ENCODE measurements around a stretch of chr3.

GRCh38 chr3:127675861-127676581 lies 3.3 kb downstream of the ABTB1 start:
- PRO-cap, 2 experiments = no peak in any of the 2 experiments

- PRO-cap, 2 experiments = no peak in any of the 2 experiments
Observed at GRCh38 chr3:127685929-127686946, 13.5 kb downstream of the ABTB1 start.

DNA sequence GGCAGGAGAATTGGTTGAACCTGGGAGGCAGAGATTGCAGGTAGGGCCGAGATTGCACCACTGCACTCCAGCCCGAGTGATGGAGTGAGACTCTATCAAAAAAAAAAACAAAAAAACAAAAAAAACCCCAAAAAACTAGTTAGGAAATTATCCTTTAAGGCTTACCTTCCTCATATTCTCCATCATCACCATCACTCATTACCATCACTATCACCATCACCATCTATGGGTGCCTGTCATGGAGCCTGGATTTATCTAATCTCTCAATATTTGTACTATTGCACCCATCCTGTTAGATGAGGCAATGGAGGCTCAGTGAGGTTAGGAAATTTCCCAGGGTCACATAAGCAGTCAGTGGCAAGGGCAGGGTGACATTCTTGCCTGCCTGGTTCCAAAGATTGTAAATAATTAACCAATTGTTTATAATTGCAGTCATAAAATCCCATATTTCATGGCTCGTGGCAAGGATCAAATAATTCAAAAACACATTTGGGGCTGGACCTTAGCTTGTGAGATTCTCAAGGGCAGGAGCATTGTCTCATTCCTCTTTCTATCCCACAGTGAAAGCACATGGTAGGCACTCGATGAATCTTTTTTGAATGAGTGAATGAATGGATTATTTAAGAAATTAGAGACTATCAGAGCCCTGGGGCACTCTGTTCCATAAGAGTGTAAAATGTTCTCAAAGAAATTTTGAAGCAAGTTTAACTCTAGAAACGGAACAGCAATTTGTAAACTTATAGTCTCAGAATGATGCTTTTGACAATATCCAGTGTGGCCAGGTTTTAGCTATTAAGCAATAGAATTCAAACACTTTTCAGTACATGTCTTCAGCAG lies 55.1 kb downstream of the MGLL start:
- PRO-cap, 2 experiments = no peak in any of the 2 experiments

DNA sequence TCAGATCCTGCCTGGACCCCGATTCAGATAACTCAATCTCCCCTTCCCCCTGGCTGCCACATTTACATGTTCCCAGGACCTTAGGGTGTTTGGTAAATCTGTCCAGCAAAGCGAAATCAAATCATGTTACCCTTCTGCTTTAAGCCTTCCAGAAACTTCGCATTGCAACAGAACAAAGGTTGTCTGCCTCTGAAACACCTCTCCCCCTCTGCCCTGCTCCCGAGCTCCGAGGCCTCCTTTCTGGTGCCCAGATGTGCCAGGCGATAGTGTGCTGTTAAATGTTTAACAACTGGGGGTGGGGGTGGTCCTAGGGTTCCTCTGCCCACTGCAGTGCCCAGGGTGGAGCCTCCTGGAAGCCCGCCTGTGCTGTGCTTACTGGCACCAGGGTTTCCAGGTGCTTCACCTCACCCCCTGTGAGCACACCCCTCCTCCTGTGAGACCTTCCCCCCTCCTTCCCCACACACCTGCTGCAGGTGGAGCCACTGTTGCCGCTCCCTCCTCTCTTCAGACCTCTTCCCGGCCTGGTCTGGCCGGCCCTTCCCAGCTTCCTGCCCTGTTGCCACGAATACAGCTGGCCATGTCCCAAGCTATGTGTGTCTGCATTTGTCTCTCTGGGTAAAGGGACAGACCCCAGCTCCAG lies 37.4 kb downstream of the MGLL start:
- PRO-cap, 2 experiments = no peak in any of the 2 experiments

DNA sequence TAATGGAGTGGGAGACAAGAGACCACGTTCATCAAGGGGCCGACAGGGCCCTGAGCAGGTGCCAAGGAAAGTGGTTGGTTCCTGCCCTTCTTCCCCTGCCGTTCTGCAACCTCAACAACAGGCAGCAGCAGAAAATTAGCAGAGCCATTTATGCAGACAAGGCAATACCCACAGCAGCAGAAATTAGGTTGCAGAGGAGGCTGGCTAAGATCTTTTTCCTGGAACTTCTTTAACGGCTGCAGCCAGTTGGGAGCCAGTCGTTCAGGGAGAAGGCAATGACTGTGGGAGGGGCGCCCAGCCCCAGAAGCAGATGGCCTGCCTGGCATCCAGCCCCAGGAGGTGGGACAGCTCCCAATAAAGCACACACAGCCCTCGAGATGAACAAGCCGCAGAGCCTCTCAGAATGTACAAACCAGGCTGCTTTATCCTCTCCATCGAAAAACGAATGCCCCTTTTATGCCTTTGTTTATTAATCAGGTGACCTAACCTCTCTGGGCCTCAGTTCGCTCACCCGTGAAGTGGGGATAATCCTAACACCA lies 36.0 kb downstream of the MGLL start:
- PRO-cap, 2 experiments = no peak in any of the 2 experiments

DNA sequence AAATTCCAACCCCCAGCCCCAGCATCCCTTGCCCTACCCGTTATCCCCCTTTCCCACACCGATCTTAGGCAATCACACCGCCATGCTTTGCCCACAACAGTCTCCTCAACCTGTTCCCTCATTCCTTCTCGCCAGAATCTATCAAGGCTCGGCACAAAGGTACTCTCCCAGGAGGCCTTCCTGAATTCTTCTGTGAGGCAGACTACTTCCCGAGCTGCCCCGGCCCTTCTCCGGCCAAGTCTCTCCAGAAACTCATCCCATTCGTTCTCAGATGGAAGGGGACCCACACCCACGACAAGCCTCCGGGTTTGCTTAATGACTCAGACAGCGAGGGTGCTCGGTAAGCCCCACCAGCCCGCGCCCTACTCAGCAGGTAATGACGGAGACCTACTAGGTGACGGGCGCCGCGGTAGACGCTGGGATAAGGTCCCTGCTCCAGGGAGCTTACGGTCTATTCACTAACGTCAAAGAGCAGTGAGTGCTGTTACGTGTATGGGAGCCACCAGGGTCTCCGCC lies 608 bp upstream of the SEC61A1 start:
- PRO-cap, 2 experiments = no peak in any of the 2 experiments

GRCh38 chr3:128076264-128076642 lies 24.0 kb downstream of the SEC61A1 start:
- PRO-cap, 2 experiments = no peak in any of the 2 experiments

GRCh38 chr3:128097938-128098651 lies 25.5 kb downstream of the RUVBL1 start:
- PRO-cap, 2 experiments = no peak in any of the 2 experiments

DNA sequence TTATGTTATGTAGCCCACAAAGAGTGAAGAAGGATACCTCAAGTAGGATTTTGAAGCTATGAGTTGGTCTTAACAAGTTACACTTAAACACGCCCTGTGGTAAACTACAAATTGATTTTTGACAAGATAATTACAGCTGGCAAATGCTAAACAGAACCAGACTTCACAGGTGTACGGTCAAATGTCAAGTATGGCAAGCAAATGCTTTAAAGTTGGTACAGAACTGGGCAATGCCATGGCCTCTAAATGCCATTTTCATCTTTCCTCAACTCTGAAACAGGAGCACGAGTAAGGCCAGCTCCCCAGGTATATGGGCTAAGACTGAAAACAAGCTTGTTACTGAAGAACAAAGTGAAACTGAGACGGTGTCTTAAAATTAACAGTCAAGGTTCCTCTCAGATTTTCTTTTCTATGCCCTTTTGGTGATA lies 9.7 kb downstream of the RUVBL1 start:
- PRO-cap, 2 experiments = no peak in any of the 2 experiments

GRCh38 chr3:128179011-128179439 lies 25.7 kb downstream of the EEFSEC start:
- PRO-cap, 2 experiments = no peak in any of the 2 experiments

GRCh38 chr3:128278867-128279437 lies 125.7 kb downstream of the EEFSEC start:
- PRO-cap, 2 experiments = no peak in any of the 2 experiments

GRCh38 chr3:128369177-128369879 lies 97.4 kb downstream of the DNAJB8 start:
- PRO-cap, 2 experiments = no peak in any of the 2 experiments

DNA sequence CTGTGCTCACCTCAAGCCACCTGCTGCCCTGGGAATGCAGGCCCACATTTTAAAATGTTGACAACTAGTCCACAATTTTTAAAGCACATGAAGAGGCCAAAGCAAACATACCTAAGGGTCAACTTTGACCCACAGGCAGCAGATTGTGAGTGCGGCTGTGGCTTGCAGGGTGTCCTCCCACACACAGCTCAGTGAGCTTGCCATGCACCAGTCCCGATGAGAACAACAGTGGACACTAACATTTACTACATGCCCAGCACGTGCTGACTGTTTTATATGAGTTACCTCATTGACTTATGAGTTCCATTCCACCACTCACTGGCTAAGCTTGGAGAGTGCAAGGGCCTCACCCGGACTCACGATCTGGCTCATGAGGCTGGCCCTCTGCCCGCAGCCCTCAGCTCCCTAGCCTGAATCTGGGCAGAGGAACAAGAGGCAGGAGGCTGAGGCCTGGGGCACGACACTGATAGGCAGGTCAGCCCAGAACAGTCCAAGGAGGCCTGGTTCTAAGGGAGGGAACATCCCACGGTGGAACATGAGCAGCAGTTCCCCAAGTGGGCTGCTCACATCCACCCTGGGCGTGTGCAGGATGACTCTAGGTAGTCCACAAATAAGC lies 81.2 kb downstream of the DNAJB8 start:
- PRO-cap, 2 experiments = no peak in any of the 2 experiments

DNA sequence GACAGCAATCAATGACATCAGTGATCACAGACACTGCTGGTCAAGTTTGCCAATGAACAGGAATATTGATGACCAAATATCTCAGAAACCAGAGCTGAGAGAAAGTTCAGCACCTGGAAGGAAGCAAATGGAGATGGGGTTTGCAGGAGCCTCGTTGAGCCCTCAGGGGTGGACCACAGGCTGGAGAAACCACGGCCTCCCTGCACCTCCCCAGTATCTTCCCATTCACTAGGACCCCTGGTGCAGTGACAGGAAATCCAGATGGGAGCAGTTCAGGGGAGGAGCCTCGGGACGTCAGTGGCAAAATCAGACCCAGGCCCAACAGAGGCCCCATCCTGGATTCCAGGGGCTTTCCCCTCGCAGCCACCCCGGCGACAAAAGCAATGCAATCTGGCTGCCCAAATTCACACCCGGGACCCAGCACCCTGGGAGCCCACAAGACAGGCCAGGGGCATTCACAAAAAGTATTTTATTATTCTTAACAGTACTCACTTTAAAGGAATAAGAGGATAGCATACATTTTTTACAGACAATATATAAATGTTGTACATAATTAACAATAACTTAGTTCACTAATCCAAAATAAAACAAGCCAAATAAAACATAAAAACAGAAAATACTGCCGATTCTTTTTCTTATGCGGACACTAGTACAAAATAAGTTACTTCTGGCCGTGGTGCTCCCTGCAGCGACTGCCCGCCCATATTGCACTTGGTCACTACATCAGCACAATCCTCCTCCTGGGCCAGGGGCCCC lies 12.5 kb upstream of the DNAJB8 start:
- PRO-cap, 2 experiments = no peak in any of the 2 experiments

GRCh38 chr3:128486419-128487595 lies 6.2 kb downstream of the GATA2 start:
- PRO-cap, 2 experiments = no peak in any of the 2 experiments

DNA sequence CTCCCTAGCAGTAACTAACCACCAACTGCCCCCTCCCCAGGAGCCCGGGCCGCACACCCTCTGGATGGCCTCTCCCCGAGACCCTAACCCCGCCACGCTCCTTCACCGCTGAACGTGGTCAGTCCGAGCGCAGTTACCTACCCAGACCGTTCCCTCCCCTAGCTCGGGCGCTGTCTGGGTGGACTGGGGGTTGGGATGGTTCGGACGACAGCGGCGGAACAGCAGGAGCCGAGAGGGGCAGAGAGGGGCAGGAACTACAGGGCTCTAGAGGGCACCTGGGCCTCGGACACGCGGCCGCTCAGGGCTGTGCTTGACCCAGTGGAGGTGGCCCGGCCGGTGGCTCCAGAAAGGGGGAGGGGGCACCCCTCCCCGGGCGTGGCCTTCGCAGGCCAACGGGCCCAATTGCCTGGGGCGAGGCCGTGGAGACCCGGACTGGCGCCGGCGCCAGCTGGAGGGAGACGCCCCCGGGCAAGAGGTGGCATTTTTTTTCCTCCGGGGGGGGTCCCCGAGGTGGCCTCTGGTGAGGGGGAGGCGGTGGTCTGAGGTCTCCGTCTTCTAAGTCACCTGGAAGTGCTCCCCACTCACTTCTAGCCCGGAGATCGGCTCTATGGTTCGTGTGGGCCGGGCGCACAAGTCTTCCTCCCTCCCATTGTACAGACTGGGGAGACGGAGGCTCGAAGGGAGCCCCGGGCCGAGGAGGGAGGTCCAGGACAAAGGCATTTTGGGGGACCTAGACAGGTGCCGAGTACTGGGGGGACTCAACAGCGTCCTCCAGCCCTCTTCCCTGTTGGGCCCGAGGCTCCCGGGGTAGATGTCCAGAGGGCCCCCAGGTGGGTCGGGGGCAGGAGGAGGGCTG lies 4.6 kb downstream of the GATA2 start:
- PRO-cap, 2 experiments = peak in 1 of 2 experiments; most common plus-strand start position 203 of the sequence (in 1); most common minus-strand start position 782 of the sequence (in 1)

GRCh38 chr3:128573812-128574289 lies 76.8 kb downstream of the RPN1 start:
- PRO-cap, 2 experiments = no peak in any of the 2 experiments

GRCh38 chr3:128592078-128592574 lies 58.5 kb downstream of the RPN1 start:
- PRO-cap, 2 experiments = no peak in any of the 2 experiments

- PRO-cap, 2 experiments = no peak in any of the 2 experiments
Observed at GRCh38 chr3:128613327-128613684, 37.3 kb downstream of the RPN1 start.

GRCh38 chr3:128757185-128757885 lies 31.4 kb downstream of the RAB7A start:
- PRO-cap, 2 experiments = no peak in any of the 2 experiments

Measured in Colon Carcinoma Metastatic in the Brain (tissue), 2 donors.